Tibial artery (tissue), 1 donor: ENCODE results near the gene WIPF3.

DNA sequence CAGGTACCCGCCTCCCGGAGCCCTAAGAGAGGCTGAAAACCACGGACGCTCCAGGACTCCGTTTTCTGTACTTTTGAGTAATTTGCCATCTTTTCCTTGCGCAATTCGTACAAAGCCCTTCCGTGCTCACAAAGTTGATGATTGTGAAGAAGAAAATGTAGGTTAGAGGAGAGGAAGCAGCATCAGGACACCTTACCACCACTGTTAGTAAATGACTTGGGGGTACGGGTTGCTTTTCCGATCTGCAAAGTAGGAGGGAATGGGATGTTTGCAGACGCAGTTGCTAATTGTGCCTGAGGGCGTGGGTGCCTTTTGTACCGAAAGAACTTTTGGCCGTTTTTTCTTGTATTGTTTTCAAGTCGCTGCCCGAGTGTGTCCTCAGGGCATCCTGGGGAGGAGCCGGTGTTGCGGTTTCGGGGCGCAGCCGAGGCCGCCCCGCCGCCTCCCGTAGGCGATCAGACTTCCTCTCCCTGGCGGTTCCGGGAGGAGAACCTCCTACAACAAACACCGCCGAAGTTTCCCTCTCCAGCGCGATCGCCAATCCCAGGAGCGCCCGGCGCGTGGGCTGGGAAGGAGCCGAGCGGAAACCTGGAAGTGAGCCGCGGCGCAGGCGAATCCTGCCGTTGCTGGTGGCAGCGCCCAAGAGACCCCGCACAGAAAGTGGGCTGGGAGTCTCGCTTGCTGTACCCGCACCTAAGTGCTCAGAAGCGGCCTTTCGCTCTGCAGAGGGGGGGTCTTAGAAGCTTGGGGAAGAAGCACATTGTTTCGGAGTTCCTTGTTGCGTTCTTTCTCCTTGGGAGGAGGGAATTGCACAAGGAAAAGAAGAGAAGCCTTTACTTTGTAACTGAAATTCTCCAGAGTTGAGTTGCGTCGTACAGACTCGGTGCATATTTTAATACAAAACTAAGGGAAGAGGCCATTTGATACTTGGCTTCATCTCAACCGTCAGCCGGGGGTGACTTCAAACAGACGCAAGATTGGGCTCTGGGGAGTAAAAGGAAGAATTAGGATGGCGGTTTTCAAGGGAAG, 1.1 kb downstream of the PRR15 start:
- PRO-cap: bidirectional peak, plus-strand start at position 602 of the sequence, minus-strand start at position 468 of the sequence

DNA sequence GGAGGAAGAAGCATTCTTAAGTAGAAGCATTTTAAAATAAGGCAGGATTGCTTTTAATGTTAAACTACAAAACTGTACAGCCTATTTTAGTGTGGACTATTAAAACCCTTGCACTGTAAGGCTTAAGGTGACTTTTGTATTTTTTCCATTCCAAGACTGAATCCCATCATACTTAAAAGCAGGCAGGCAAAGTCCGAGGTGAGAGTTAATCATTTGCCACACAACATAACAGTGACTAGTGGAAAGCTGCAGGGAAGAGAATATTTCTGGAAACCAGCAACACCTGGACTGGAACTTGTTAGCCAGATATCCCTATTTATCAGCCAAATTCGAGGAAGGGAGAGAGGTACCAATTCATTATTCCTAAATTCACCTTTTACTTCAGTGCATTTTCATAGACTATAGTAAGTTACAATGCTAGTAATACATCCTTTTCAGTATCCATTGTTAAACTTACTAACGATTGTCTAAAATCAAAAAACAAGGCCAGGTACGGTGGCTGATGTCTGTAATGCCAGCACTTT, 3.6 kb downstream of the PRR15 start:
- PRO-cap: no peak

GRCh38 chr7:29684070-29684457, 120.4 kb downstream of the PRR15 start:
- PRO-cap: no peak

- PRO-cap: unidirectional peak, plus-strand start at chr7:29806511
Observed at GRCh38 chr7:29805858-29806592, at the start of gene WIPF3. Gene WIPF3 (plus strand): TSS chr7:29806508.

DNA sequence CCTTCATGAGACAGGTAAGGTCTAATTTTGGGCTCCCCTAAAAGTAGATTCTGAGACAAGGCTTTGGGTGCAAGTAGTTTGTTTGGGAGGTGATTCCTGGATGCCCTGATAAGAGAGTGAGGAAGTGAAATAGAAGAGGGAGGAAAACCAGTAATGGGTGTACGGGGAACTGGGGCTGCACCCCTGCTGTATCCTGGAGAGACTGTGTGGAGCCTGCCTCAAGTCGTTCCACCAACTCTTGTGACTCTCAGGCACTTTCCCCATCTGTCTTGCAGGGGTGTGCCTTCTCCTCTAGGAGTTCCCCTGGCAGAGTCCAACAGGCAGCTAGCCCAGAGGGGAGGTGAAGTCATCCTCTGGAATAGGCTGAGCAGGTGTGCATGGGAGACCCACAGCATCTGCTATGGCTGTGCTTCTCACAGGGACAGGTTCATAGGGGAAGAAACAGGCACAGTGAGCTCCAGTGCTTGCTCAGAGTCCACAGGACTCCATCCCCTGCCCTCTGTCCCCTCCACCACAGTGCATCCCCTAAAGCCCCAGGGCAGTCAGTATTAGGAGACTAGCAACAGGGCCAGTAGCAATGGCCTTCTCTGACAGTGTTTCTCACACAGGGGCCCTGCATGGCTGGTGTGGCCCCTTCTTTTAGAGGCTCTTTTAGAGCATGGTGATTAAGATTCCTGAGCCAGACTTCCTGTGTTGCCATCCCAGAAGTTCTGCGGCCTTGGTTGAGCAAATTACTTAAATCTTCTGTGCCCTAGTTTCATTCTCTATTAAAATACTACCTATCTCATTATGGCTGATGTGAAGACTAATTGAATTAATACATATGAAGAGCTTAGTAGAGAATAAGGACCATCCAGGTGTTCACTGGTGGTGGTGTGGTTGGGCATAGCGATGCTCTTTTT, 46.9 kb downstream of the WIPF3 start:
- PRO-cap: no peak

DNA sequence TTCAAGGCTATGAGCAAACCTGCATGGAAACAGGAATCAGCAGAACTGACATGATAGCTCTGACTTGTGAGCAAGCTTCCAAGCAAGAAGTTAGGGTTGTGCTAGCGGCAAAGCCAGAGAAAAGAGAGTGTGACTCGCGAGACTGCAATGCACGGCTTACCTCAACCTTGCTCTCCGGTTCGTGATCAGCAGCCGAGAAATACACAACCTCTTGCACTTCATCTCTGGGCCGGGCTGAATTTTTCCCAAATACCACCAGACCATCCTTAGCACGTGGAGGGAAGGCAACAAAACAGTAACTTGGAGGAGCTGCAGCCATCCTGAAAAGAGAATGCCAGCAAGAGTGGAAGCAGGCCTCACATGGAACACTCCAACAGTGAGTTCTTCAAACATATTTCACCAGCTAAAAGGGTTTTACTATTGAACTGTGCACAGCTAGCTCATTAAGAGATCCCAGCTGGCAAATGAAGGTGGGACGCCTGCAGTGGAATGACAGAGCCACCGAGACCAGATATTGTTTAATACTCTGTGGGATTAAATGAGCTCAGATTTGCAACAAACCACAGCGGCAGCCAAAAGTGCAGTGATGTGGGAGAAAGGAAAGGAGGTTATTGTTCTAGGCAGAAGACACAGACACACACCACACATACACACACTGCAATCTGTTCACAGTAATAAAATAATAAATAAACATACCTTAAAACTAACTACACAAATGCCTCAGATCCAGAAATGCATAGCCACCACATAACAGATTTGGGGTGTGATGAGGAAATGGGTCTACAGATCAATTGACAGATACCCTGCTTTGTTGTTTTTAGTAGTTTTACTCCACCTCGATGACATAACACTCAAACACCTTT, 20.6 kb downstream of the SCRN1 start:
- PRO-cap: no peak

DNA sequence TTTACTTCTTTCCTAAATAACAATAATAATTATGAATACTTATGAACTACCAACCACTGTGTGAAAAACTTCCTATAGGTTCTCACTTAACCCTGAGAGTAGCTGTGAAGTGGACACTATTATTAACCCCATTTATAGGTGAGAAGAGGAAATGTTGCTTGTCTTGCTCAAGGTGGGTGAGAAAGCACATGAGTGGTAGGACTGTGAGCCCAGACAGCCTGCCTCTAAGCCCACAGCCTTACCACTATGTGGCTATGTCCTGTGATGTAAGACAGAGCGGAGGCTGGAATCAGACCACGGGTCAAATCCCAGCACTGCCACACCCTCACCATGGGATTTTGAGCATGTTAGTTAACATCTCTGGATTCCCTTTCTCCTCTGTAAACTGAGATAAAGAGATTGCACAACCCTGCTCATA, 41.6 kb upstream of the MTURN start:
- PRO-cap: unidirectional peak, minus-strand start at position 246 of the sequence

DNA sequence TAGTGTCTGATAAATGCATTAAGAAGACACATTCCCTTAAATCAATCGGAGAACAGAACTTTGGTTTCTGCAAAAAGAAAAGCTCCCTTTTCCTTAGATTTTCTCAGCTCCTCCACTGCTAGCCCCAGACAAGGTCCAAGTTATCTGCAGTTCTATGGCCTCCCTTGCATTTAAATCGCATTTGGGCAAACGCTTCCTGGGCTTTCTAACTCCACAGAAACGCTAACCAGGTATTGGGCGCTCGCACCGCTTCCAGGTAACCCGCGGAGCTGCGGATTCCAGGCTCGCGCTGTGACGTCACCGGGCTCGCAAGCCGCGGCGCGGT, 447 bp upstream of the MTURN start:
- PRO-cap: no peak

GRCh38 chr7:30162638-30163221, 27.9 kb downstream of the MTURN start:
- PRO-cap: no peak

DNA sequence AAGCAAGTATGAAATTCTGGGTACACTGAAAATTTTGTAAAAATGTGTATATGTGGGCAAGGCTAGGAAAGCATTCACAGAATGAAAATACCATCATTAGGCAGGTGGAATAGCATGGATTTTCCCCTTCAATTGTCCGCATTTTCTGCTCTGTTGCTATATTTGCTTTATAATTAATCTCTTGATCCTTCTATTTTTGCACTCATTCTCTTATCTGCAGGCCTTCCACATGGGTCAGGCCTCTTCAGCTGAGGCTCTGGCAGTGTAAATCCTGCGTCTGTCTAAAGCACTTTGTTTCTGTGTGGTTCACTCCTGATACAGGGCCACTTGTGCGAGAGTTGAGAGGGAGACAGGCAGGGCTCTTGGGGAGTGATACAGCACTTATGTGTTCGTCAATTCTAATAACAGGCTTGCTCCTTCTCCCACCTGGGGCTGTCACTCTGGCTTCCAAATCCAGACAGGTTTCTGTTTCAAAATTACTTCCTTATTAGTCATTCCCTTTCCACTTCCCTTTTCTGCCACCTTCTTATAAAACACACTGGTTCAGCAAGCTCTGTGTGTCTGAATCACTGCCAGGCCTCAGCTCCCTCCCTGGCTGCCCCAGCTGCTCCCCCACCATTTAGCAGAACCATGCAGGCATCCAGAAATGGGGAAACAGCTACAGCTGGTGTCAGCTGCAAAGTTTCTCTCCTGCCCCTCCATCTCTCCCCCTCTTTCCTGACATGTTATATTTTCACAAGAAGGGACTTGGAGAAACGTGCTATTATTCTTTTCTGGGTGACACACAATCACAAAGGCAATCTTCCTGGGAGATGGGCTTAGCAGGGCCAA, 58.6 kb upstream of the ZNRF2 start:
- PRO-cap: no peak

DNA sequence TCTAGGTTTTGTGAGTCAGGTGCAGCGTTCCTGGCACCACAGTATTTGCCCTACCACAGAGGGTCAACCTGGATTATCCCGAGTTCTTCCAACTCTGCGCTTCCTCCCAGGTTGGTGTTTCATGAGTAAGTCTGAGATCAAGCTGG, 502 bp upstream of the ZNRF2 start:
- PRO-cap: no peak

DNA sequence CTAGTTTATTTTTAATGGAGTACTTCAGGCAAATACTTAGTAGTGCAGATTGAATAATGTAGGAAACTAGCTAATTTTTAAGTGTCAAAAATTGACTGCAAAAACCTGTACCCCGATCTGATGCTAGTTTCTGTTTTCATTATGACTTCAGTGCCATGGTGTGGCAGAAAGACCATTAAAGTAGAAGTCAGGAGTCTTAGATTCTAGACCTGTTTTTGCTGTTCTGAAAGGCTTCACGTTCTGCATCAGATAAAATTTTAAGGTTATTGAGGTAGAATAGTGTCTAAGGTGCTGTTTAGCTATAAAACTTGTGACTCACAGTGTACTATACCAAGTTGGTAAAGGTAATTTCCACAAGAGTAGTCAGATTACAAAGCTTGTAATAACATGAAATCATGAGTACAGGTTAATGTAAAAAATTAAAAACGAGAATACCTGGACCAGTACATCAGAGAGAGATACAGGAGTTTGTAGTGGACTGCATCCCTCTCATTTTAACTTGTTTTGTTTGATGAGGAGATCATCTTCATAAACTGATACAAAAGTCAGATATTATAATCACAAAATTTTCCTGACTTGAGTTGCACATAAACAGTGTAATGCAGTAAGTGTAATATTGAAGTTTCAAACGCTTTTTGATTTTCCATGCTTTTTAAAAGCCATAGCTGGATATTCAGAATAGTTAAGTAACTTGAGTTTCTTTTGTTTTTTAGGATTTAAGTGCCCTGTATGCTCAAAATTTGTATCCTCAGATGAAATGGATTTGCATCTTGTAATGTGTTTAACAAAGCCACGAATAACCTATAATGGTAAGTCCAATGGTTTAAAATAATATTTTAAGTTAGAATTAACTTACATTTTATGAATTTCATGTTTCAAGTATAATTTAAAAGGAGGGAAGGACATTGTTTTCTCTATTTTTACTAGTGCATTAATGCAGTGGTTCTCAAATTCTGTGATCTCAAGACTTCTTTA, 38.8 kb downstream of the ZNRF2 start:
- PRO-cap: no peak

DNA sequence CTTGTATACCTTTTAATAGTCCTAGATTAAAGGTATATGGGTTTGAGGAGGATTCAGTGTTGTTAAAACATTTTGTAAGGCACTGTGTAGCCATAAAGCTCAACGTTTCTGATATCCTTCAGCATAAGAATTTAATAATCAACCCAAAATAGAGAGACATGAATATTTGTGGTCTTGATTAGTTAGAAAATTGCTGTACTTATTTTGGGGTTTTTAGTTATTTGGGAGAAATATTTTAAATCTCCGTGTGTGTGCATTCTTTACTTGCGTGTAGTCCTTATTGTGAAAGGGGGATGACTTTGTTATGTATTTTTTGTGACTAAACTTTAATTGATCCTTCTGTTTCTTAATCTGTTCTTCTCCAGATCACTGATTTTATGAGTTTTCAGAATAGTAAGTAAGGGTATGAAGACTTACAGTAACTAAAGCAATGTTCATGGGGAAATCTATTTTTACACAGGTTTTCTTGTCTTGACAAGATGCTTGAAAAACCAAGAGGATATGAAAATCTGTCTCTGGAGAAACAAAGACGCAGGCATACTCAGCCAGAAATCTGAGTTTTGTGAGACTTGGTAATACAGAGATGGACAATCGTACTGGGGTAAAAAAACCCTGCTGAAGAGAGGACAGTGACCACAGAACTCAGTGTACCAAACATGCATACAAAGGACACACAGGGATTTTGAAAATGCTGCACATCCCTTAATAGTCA, 81.3 kb downstream of the ZNRF2 start:
- PRO-cap: no peak

DNA sequence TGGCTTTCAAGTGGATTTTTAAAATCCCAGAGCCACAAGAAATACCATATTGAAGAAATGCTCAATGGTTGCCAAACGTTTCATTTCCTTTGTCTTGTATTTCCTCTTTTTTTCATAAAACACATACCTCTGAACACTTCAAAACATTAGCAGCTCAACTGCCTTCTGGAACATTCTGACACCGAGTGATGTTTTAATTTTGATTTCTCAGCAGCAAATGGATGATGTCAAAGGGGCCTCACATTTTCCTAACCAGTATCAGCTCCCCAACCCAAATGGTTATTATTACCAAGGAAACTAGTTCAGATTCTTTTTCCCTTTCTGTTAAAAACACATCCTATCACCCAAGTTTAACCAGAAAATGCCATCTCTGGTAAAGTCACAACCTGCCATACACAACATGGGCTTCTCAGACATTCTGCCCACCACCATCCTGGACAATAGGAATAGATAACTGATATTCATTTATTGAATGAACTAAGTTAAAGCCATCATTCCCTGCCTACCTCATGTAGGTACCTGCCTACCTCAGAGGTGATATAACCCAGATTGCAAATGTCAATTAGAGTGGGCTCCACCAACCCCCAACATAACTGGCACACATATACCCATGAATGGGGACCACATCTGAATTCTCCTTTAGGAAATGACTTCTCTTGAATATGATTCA, 10.3 kb downstream of the NOD1 start:
- PRO-cap: no peak

DNA sequence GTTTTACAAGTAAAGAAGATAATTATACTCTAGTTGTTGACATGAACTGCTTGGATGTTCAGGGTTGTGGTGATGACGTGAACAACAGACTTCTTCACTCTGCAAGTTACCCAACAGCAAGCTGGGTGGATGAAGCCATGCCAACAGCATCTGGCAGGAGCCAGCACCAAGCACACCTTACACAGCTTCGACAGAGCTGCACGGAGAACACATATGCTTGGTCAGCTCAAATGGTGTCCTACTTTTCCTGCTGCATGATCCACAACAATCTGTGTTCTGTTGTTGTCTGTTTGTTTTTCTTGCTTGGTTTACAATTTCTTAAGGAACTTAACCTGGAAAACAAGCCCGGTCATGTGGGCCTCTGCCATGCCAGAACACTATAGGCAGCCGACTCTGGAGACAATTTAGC, 9.7 kb downstream of the NOD1 start:
- PRO-cap: no peak

- PRO-cap: bidirectional peak, plus-strand start at chr7:30469645, minus-strand start at chr7:30469483
Observed at GRCh38 chr7:30469244-30469791, 9.3 kb downstream of the NOD1 start.

DNA sequence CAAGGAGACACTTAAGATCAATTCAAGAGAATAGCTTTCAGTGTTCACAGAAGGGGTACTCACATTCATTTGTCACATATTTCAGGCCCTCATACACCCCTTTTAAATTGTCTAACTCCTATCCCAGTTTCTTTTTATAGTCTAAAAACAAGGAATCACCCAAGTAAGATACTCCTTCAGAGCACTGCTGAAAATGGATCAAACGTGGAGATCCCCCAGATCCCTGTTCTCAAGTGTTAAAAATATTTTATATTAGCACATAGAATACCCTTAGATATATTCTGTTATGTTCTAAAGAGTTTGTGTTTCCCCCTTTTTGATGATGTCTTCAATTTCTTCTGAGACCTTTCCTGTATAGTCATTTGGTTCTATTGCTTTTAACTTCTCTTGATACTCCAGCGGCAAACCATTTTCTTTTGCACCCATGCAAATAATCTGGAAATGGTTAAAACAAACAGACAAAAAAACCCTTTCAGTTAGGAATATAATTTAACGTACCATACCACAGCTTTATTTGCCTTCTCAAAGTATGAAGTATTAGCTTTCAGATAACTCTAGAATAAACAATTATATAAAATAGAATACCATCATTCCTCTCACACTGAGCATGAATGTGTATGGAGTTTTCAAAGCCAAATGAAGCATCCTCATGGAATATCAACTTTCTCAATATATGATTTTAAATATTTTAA, 7.7 kb downstream of the GGCT start:
- PRO-cap: no peak

DNA sequence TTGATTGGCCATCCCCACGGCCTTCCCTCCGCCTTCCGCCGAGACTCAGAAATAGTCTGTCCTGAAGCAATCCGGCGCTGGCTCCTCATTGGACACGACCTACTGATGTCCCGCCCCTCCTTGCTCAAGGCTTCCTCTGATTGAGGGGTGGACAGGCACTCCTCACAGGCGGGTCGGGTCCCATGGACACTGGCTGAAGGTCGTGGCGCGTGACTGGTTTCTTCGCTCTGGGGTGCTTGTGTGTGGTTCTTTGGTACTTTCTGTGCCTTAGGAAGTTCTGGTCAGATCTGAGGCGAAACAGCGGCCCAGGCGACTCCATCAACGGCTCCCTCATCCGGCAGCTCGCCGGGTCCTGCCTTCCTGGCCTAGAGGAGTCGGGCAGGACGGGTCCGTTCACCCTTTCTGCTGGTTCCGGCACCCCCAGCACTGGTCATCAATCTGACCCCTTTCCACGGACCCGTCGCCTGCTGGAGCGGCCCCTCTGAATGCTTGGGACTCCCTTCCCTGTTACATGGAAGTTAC, 347 bp upstream of the GGCT start:
- PRO-cap: bidirectional peak, plus-strand start at position 165 of the sequence, minus-strand start outside the sequence

- PRO-cap: no peak
Observed at GRCh38 chr7:30534295-30534670, 29.7 kb upstream of the GGCT start.

- PRO-cap: no peak
Observed at GRCh38 chr7:30760641-30761120, 8.7 kb downstream of the INMT start.